ENCODE measurements around the gene C3orf80.

DNA sequence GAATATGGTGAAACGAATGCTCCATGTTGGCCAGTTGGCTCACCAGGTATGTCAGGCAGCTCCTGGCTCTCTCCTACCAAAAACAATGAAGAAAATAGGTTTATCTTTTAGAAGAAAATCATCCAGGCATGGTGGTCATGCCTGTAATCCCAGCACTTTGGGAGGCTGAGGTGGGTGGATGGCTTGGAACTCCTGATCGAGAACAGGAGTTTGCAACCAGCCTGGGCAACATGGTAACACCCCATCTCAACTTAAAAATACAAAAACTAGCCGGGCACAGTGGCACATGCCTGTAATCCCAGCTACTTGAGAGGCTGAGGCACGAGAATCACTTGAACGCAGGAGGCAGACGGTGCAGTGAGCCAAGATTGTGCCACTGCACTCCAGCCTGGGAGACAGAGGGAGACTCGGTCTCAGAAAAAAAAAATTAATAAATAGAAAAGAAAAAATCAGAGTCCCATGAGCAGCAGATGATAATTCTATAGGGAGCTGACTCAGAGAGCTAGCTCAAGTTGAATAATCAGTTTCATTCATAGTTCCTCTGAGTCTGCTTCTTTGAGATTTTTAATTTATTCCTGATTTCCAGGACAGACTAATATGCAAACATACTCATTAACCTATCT is 55.2 kb upstream of the PTX3 start:
- RAMPAGE, total RNA: no peak

DNA sequence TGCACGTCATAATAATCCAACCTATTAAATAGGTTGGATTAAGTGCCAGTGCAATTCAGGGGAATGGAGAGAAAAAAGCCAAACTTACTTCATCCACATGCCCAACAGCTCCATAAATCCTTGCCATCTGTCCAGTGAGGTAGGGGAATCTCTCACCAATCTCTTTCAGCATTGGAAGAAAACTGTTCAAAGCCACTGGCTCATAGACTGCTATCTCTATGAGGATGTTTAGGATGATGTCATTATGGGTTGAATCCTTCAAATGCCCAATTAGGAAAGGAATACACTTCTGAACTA is 22.9 kb upstream of the PTX3 start:
- RAMPAGE, total RNA: no peak

DNA sequence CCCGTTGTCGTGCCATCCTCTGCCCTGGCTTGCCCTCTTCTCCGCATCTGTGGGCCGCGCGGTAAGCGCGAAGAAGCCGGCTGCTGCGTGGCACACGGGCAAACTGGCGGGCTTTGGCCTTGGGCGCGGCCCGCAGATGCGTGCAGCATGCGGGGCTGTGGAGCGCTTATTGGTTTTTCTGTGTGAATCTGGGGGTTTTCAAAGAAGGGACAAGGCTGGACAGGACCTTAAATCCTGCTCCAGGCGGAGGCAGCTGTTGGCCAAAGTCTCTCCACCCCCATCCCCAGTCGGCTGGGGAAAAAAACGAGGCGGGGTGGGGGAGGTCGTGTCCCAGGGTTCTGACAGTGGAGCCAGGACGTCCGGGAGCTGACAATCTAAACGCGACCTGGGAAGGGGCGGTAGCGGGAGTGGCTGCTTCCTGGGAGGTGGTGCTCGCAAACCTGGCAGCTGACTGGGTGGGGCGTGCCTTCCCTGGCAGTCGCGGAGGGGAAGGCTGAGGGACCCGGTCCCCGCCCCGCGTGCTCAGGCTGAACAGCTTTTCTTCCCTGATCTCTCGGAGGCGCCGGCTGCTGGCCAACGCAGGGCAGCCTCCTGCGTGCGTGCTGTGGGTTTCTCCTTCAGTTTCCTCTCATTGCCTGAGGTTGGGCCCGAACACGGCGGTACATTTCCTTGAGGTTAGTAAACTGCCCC is 39.8 kb upstream of the VEPH1 start:
- RAMPAGE, total RNA: no peak

DNA sequence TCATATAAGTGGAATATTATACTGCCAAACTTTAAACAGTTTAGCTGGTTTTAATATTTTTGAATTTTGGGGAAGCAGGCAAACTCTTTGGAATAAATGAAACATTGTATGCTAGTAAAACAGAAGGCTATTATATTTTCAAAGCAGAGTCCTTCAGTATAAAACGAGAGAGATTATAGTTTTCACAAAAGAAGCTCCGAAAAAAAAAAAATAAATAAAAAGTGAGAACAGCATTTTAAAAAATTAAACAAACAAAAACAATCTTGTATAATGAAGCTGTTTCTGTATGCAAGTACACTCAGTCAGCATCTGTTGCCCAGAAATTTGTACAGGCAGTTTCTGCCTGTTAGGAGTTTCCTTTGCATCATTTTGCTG is 287.2 kb downstream of the SHOX2 start:
- RAMPAGE, total RNA: no peak

DNA sequence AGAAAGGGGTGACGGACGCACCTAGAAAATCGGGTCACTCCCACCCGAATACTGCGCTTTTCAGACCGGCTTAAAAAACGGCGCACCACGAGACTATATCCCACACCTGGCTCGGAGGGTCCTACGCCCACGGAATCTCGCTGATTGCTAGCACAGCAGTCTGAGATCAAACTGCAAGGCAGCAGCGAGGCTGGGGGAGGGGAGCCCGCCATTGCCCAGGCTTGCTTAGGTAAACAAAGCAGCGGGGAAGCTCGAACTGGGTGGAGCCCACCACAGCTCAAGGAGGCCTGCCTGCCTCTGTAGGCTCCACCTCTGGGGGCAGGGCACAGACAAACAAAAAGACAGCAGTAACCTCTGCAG is 9.6 kb upstream of the GFM1 start:
- RAMPAGE, total RNA: no peak

GRCh38 chr3:158698898-158699352 is 26.5 kb upstream of the LXN start:
- RAMPAGE, total RNA: no peak

DNA sequence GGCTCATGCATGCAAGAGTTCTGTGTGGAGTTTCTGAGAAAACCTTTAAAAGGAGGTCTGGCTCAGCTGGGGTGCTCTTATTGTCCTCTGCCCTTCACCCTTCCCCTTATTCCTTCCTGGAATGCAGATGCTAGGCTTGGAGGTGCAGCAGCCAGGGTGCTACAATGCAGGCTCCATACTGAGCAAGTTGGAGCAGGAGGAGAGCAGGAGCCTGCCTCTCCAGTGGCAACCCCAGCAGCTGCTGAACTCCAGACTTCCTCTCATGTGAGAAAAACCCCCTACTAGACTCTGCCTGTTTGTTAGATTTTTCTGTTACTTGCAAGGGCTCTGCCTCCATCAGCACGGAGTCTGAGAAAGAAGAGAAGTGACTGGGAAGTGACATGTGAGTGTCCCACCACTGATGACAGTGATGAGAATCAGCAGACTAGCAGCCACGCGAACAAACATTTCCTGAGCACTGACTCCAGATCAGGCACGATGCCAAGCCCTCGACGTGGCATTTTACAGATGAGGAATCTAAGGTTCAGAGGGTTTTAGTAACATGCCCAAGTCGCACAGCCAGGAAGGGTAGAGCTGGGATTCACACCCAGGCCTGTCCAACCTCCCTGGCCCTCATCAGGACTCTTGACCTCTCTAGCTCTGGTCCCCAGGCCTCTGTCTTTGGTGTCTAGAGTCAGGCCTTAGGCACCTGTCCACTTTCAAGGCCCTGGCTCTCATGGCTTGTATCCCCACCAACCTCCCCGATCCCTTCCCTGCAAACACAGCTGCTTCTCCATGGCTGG is 16.2 kb upstream of the RARRES1 start:
- RAMPAGE, total RNA: no peak

- RAMPAGE, total RNA: no peak
Observed at GRCh38 chr3:158768680-158768889, 33.3 kb upstream of the MFSD1 start.

DNA sequence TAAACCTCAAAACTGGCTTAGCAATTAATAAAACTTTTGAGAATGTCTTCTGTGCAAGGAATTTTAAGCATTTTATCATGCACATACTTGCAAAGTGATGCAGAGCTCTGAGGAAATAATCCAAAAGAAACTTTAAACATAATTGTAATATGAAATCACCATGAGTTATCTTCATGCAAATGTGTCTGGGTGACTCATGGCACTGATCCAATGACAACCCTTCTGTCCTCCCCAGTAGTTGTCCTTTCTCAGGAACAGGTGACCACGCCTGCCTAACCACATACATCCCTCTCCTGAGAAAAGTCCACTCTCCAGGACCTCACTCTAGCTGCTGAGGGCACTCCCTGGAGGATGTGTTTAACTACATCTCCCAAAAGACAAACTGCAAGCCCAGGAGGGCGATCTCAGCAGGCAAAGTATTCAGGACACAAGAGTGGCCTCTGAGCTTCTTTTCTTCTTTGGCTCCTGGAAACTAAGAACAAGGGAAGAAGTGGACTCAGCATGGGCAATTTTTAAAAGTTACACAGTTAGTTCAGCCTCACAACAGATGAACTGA is 185.0 kb downstream of the IQCJ-SCHIP1 start:
- RAMPAGE, total RNA: no peak

- RAMPAGE, total RNA: no peak
Observed at GRCh38 chr3:159872391-159872885, 352.8 kb upstream of the C3orf80 start.

DNA sequence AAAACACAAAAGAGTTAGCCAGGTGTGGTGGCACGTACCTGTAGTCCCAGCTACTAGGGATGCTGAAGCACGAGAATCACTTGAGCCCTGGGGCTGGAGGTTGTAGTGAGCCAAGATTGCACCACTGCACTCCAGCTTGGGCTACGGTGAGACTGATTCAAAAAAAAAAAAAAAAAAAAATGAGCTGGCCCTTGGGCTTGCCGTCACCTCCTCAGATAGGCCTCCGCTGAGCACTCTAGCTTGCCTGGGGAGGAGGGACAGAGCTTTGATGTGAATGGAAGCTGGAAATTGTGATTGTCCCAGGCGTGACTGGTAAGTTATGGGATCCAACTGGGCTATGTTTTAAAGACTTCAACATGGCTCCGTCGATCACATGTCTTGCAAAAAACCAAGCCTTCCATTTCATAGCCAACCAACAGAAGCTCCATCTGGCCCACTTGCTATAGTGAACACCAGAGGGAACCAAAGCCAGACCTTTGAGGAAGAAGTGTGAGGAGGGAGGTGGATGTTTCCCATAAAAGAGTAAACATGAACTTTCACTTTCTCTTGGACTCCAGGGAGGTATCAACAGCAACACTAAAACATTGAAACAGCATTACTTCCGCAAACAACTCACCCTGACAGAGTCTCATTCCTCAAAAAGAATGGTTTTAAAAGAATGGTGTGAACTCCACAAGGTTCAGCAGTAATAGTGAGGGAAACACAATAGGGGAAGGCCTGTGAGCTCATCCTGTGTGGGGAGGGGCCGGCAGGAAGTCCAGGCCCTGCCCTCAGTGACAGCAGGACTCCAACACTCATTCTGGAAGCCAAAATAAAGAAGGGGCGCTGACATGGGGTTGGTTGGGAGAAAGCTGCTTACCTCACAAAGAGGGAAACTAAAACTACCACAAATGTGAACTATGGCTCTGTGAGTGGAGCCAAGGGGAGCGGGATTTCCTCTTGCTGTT is 295.8 kb upstream of the C3orf80 start:
- RAMPAGE, total RNA: no peak

GRCh38 chr3:160129285-160130085 is 95.7 kb upstream of the C3orf80 start:
- RAMPAGE, total RNA: no peak

DNA sequence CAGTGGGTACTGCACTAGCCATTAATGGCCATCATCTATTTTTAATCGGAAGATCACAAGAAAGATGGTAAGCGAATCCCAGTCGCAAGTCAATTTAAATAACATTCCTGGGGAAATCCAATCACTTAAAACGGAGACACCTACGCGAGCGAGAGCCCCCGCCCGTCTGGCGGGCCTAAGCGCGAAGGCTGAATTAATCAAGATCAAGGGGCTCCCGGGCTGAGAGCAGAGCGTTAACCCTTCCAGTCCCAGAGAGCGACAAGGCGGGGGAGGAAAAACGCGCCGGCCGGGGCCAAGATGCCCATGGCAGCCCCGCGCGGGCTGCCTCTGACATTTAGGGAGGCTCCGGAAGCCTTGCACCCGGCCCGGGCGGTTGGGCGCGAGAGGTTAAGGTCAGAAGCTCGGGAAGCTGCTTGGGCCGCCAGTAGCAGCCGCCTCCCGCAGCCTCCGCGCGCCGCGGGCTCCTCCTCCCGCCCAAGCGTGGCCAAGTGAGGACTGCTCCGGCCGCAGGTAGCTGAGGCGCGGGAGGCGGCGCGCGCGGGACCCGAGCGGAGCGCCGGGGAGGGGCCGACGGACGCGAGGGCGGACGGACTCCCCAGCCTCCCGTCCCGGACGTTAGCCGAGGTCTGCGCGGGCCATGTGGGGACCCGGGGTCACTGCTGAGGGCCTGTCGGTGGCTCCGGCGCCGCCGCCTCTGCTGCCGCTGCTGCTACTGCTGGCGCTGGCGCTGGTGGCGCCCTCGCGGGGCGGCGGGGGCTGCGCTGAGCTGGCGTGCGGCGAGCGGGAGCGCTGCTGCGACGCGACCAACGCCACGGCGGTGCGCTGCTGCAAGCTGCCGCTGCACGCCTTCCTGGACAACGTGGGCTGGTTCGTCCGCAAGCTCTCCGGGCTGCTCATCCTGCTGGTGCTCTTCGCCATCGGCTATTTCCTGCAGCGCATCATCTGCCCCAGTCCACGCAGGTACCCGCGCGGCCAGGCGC is at the start of gene C3orf80:
TSS of gene C3orf80 (plus strand) at position 424 of the 980 bp plus-strand sequence.
- RAMPAGE, total RNA: no peak

DNA sequence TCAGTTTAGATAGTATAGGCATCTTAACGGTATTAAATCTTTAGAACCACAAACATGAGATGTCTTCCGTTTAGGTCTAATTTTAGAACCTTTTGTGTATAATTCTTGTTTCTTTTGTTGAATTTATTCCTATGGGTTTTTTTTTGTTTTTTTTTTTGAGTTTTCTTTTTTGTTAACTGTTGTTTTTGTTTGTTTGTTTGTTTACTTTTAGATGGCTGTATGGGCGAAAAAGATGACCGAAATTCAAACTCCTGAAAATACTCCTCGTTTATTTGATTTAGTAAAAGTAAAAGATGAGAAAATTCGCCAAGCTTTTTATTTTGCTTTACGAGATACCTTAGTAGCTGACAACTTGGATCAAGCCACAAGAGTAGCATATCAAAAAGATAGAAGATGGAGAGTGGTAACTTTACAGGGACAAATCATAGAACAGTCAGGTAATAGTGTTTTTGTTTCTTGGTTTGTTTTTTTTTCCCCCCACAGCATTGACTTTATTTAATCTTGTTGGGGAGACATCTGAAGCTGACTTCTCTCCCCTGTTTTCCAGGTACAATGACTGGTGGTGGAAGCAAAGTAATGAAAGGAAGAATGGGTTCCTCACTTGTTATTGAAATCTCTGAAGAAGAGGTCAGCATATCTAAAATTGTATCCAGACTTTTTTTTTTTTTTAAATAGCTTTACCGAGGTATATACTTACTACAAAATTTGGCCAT is 23.9 kb downstream of the SMC4 start:
- RAMPAGE, total RNA: no peak

DNA sequence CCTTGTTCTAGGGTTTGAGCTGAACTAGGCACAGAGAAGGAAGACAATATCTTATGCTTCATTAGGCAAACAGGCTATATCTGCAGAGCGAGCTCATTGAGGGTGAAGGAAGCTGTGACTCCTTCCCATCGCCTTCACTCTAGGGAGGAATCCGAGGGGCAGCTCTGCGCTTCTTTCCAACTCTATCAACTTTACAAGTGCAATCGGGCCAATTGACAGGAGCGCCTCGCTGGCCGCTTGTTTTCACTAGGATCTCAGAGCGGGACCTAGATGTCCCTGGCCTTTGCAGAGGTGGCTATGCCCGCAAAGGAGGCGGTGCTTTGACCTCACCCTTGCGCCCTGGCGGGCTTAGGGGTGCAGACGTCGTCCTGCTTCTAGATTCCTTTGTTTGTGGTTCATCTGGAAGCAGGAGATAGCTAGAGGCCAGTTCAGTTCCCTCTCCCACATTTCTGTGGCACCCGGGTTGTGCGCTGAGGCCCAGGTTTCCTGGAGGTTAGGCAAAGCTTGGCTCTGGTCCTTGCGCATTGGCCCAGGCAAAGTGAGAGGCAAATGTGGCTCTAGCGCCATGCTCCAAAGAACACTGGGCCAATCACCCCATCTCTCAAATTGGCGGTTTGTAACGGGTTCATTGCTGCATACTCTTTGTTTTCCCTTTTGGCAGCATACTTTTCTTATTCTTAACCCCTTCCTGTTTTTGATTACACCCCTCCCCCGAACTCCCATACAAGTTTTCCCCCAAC is 1.2 kb downstream of the PPM1L start:
- RAMPAGE, total RNA: no peak

GRCh38 chr3:160835996-160836381 is 80.0 kb downstream of the PPM1L start:
- RAMPAGE, total RNA: no peak

- RAMPAGE, total RNA: no peak
Observed at GRCh38 chr3:161372315-161373149, 1.2 kb upstream of the SPTSSB start.

DNA sequence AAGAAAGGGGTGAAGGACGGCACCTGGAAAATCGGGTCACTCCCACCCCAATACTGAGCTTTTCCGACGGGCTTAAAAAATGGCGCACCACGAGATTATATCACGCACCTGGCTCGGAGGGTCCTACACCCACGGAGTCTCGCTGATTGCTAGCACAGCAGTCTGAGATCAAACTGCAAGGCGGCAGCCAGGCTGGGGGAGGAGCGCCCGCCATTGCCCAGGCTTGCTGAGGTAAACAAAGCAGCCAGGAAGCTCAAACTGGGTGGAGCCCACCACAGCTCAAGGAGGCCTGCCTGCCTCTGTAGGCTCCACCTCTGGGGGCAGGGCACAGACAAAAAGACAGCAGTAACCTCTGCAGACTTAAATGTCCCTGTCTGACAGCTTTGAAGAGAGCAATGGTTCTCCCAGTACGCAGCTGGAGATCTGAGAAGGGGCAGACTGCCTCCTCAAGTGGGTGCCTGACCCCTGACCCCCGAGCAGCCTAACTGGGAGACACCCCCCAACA is 264.6 kb downstream of the BCHE start:
- RAMPAGE, total RNA: no peak

GRCh38 chr3:168027604-168028100 is 68.1 kb downstream of the GOLIM4 start:
- RAMPAGE, total RNA: no peak

DNA sequence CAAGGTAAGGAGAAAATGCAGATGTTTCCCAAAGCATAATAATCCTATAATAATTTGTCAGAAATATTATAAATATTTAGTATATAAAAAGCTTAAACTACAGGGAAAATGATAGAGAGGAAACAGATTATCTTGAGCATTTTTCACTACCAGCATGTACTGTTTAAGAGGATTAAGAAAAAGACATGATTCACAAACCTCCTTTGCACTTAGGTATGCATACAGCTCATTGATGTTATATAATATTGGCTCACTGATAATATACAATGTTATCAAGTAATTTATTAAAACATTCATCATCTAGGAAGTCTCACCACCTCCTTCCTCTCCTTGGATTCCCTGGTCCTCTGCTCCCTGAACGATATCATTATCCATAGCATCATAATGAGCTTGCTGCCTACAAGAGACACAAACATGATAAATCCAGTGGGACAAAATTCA is 66.8 kb downstream of the GOLIM4 start:
- RAMPAGE, total RNA: no peak

All from foreskin keratinocyte (primary cell).